Mesenchymal stem cell of adipose (primary cell): ENCODE data around the genes GPR89B, NOTCH2NLB, NBPF19 and H4C14.

DNA sequence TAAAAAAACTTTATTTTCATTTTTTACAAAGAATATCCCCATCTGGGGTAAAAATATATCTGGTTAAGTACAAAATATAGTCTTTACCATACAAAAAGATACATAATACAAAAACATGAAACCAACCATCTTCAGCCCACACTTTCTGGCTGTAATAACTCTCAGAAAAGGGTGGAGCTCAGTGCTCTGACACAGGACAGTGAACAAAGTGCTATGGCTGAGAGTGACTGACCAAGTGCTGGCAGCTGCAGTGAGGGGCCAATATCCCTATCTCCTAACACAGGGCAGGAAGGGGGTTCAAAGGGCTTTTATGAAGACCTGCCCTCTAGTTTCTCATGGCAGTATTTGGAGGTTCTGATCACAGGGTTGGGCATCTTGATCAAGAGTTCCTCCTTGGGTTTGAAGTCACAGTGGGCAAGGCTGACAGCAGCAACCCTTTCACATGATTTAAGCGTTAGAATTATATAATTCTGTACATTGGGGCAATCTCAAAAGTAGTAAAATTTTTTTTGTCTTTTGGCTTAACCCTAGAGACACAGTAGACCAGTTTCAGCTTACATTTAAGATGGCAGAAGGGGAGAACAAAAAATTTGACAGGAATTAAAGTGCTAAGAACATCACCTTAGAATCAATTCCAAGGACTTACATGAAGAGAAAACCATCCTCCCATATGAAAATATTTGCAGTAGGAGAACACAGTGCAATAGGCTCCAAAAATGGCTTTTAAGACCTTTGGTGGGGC, 3.8 kb downstream of the TXNIP start:
- CAGE, long polyA plus RNA: no peak

GRCh38 chr1:145993334-145993937, 2.9 kb downstream of the TXNIP start:
- CAGE, long polyA plus RNA: no peak

GRCh38 chr1:146020958-146021573, 469 bp downstream of the HJV start:
- CAGE, long polyA plus RNA: no peak

DNA sequence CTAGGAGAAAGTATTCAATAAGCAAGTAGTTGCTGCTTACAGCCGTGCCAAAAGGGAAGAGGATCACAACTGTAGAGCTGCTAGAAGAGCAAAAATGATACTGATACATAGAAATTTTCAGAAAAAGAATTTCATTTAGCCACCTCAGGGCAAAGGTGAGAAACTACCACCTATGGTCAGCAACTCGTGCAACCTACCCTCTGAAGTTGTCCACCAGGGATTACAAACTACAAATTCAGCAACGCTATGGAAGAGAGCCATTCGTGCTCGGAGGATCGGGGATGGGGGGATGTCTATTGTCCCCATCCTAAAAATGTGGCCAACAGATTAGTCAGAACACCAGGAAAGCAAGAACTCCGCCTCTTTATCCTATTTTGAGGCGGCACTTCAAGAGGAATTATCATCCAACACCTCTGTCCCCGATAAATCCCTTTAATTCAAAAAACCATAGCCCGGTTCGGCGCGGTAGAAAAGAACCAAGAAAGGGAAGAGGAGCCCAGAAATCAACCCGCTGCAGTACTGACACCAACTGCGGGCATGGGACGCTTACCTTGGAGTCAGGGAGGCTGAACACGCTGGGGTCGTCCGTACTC, 735 bp downstream of the PRKAB2 start:
- CAGE, long polyA plus RNA: no peak

- CAGE, long polyA plus RNA: no peak
Measured at GRCh38 chr1:147215688-147216208, 9.4 kb downstream of the FMO5 start.

DNA sequence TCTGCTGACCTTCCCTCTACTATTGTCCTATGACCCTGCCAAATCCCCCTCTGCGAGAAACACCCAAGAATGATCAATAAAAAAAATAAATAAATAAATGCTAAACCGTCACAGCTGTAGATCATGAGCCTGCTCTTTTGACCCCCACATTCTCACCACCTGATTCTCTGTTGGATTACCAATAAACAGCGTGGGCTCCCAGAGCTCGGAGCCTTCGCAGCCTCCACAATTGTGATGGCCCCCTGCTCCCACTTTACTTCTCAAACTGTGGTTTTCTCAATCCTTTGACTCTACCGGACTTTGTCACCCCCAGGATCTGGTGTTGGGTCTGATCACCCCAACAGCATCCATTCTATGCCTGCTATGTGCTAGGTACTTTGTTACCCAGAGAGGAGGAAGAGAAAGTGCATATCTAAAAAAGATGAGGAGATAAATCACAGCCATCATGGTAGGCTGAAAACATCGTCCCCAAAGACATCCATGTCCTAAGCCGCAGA, 8.4 kb upstream of the CHD1L start:
- CAGE, long polyA plus RNA: no peak

GRCh38 chr1:147279918-147280400, 37.5 kb downstream of the CHD1L start:
- CAGE, long polyA plus RNA: no peak

DNA sequence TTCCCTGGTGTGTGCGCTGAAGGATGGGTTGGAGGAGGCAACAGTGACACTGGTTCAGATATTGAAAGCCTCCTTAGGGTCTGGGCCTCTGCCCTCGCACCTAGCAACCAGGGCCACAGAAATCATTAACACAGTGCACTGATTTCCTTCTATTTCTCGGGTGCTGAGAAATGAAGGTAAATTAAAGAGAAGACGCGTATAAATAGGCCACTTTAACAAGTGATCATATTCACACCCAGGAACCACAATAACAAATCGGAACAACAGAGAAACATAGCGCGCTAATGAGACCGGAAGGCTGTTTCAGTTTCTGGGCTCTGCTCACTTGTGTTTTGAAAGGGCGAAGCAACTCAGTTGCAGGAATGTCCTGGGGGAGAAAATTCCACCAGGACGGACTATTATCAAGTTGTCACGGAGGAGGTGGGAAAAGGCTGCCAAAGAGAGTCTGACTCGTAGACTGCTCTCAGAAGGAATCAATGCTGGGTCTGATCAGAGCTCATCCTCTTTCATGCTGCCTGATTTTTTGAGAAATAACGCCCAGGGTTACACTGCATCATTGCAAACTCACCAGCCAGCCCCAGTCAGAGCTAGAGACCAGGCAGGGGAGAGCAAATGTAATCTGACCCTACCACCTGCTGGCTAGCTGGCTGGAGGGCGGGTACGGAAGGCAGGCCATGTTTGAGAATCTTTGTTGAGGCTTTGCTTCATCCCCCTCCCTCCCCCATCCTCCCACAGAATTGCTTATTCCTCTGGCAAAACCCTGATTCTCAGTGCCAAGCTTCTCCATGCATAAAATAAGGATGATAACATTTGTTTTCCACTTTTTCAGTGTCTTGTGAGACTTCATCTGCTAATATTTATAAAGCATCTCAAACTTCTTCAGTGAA, 36.5 kb upstream of the BCL9 start:
- CAGE, long polyA plus RNA: no peak

DNA sequence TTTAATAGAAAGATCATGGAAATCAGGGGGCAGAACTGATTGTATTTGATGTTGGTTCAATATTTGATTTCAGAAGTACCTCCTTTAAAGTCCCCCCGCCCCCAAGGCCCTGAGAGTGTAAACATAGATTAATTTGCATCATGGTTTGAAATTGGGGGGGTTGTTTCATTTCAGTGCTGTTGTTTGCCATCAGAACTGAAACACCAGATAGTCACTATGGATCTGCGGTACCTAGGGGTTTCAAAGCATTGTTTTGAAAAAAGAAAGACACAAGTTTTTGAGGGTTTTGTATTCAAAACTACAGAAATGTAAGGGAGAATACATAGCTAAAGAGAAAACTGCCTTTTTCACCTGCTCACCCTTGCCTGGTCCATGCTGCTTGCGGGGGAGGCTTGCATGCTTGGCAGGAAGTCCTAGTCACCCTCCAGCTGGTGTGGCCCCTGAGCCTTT, 59.3 kb downstream of the ACP6 start:
- CAGE, long polyA plus RNA: no peak

DNA sequence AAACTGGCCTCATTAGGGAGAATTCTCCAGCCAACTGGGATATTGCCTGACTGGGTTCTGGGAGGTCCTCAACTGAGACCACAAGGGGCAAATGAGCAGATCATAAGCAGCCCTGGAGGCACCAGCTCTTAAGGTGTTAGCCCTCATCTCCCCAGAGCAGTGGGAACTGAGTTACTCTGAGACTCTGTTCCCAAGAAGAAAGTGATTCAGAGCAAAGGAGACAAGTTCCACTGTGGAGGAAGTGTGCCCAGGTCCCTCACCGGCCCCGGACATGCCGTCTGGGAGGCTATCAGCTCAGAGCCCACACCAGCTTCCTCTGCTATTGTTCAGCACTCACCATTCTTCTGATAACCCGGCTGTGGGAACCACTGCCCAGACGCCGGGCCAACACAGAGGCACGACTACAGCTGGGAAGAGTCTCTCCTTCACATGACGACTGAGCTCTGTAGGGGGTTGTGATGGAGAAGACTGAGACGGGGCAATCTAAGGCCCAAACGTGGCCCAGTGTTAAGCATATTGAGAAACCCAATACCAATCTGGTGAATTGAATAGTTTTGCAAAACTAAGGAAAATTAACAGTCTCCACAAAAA, 34.1 kb upstream of the GJA5 start:
- CAGE, long polyA plus RNA: no peak

DNA sequence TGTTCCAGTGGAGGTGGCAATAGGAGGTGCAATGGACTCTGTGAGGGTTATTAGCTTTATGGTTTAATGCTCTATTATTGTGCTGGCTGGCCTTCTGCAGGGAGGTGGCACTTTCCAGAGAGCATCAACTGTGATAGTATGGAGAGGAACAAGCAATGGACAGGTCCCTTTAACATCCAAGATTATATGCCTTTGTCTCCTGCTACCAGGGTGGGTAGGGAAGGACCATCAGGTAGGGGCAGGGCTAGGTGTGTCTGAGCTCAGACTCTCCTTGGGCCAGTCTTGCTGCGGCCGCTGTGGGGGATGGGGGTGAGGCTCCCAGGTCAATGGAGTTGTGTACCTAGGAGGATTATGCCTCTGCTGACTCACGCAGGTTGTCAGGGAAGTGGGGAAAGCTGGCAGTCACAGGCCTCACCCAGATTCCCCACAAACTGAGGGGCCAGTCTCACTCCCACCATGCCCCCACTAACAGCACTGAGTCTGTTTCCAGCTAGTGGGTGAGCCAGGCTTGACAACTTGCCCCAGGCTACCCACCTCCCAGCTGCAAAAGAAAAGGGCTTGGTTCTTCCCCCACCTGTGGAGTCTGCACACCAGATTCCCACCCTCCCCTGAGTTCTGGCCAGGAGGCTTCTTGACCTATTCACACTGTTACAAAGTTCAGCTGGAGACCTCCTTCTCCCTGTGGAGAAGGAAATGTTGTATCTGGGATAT, 69.4 kb upstream of the GJA8 start:
- CAGE, long polyA plus RNA: no peak

DNA sequence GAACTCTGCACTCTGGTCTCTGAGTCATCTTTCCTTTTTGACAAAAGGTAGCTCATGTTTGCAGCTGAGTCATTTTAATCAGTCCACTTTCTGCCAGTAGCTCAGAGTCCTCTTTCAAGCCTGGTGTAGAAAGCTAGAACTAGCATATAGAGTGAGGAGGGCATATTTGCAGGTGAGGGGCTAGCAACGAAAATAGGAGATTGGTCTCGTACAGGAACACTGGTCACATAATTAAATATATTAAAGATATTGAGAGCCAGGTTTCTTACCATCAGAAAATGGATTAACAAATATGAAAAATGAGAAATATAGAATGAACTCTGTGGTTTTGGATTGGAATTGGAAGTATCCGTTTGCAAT, 51.3 kb upstream of the GJA8 start:
- CAGE, long polyA plus RNA: no peak

GRCh38 chr1:147928196-147928942, at the start of gene GPR89B:
GPR89B (plus strand) TSS chr1:147928420.
- CAGE, long polyA plus RNA: no peak

DNA sequence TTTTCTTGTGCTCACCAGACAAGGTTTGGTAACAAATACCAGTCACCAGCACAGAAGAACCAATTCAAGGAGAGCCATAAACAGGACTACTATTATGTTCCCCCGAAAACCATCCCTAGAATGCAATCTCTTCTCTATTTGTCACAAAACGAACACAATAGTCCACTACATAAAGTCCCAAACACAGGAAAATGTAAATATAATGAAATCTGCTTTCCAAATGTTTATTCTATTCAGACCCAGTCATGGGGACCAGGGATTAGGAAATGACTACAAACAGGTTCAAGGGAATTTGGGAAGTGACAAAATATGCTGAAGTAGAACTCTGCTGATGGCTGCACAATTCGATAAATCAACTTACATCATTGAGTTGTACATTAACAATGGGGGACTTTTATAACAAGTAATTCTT, 12.9 kb downstream of the NBPF11 start:
- CAGE, long polyA plus RNA: no peak

- CAGE, long polyA plus RNA: no peak
Measured at GRCh38 chr1:148428151-148428670, 54.9 kb downstream of the PPIAL4G start.

DNA sequence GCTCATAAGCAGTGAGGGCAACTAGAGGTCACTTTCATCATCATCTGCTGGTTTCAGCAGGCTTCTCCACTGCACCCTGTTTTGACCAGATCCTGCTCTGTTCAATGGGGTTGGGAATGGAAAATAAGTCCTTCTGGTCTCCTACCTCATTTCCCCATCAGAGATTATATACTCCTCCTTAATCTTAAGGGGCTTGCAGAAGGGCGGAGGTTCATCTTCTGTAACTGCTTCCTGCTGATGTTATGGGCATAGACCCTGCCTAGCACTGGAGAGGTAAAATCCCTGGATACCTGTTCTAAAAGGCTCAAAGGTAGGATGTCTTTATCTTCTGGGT, 49.9 kb downstream of the PPIAL4G start:
- CAGE, long polyA plus RNA: no peak

GRCh38 chr1:148679350-148680027, at the start of gene NOTCH2NLB:
NOTCH2NLB (minus strand) TSS chr1:148679746.
- CAGE, long polyA plus RNA: no peak

- CAGE, long polyA plus RNA: no peak
Measured at GRCh38 chr1:149474322-149475649, at the start of gene NBPF19. NBPF19 (plus strand) TSS chr1:149475045.

- CAGE, long polyA plus RNA: no peak
Measured at GRCh38 chr1:149607698-149608398, 24.2 kb downstream of the PPIAL4C start.

- CAGE, long polyA plus RNA: no peak
Measured at GRCh38 chr1:149832077-149833024, at the start of gene H4C14. H4C14 (plus strand) TSS chr1:149832657.